Left colon (tissue), 1 donor: ENCODE measurements around the genes ARHGAP11A, GREM1, SLC12A6 and ACTC1.

- PRO-cap: no peak
Measured at GRCh38 chr15:32315501-32315932, 87.6 kb downstream of the GOLGA8K start.

- PRO-cap: unidirectional peak, minus-strand start at chr15:32615083; bidirectional peak, plus-strand start at chr15:32615528, minus-strand start at chr15:32615382; unidirectional peak, plus-strand start at chr15:32615528
Measured at GRCh38 chr15:32614735-32615968, at the start of gene ARHGAP11A. Gene ARHGAP11A, plus strand, starts transcription at chr15:32615504.

- PRO-cap: no peak
Measured at GRCh38 chr15:32717469-32718375, at the start of gene GREM1. Gene GREM1, plus strand, starts transcription at chr15:32718004.

DNA sequence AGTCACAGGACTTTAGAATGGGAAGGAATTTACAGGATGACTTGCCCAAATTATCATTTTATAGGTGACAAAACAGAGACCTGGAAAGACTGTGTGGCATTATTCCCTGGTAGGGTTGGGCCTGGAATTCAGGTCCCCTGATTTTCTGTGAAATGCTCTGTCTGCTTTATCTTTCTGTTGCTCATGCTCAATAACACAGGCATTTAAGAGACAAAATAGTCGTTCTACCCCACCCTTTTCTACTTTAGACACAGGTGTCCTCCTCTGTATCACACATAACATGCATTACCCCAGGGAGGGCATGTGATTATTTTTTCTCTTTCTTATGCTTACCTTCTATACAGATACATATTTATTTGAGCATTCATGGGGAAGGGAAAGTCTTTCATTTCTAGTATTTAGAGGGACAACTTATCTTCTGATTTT lies 82.8 kb downstream of the GREM1 start:
- PRO-cap: no peak

- PRO-cap: no peak
Measured at GRCh38 chr15:32838487-32839322, 120.9 kb downstream of the GREM1 start.

DNA sequence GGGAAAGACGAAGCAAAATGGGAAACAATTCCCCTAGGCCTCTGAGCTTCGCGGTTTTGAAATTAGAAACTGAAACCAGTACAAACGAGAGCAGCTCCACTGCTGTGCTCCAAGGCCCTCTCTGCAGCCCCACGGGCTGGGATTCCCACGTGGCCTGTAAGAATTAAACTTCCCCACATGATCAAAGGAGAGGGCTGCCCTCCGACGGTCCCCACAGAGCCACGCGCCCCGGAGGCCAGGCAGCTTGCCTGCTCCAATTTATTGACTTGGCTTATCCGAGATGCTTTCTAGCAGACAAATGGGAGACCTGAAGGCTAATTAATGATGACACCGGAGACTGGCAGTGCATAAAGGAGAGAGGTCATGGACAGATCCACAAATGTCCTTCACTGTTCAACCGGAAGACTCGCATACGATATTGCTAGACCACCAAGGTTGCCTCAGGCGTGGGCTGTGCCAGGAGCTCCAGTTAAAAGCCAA lies 144.1 kb downstream of the GREM1 start:
- PRO-cap: no peak

GRCh38 chr15:33128655-33129032 lies 65.9 kb downstream of the FMN1 start:
- PRO-cap: no peak

DNA sequence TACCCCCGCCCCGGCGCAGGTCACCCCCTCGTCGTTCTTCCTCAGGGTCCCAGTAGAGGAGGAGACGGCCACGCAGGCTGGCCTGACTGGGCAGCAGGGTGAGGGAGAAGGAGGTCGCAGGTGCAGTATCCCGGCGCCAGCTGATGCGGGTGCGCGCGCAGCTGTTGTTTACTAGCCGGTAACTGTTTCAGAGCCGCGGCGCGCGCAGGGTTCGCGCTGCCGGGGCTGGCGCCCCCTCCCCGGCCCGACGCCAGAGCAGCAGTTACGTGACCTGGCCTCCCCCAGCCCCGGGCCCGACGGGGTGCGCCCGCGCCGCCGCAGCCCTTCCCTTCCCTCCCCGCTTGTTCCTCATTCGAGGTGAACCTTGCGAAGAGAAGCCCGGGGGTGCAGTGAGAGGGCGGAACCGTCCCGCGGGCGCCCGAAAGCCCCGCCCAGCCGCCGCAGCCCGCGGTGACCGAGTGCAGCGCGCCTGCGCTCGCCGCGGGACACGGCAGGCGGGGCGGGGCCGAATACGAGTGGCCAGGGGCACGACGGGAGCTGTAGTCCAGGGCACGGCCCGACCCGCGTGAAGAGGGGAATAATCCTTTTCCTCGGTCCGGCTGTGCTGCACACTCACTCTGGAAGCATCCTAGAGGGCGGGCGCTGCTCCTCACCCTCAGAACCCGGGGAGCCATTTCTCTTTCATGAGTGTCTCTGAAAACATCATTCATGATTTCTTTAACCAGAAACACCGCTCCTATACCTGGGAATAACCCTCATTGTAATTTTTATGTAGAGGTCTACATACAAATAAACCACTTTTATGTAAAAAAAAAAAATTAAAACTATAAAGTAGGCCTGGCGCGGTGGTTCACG lies at the start of gene SLC12A6:
Gene SLC12A6 (minus strand): TSS at position 184 of the 855 bp plus-strand sequence.
- PRO-cap: bidirectional peak, plus-strand start at position 52 of the sequence, minus-strand start at position 51 of the sequence; bidirectional peak, plus-strand start at position 181 of the sequence, minus-strand start at position 142 of the sequence; bidirectional peak, plus-strand start at position 615 of the sequence, minus-strand start at position 343 of the sequence

DNA sequence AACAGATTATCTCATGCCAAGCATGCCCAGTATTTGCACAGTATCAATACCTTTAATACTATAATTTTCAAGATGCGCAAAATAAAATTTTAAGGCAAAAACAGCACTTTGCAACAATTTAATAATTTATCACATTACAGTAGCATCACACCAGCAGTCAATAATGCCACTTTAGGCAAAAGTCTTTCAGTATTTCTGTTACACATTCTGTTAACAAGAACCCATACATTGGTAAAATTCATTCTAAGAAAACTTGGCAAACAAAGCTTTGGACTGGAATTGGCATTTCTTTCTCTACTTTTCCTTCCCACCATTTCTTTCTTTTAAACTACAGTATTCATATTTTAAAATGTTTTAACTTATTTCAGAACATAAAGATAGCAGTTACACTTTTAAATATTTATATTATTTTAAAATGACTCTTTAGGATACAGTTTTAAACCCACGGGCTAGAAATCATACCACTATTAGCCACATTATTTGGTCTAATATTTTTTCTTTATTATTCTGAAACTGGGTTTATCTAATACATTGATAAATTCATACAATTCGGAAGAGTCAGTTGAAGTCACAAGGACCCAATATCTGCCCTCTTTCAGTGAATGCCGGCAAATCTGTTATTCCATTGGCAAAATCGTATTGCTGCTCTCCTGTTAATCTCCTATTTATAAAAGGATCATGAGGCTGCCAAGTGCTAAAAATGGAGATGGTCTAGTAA lies 58.1 kb downstream of the GOLGA8B start:
- PRO-cap: no peak

- PRO-cap: no peak
Measured at GRCh38 chr15:34657065-34658524, 74.1 kb upstream of the GOLGA8B start.

DNA sequence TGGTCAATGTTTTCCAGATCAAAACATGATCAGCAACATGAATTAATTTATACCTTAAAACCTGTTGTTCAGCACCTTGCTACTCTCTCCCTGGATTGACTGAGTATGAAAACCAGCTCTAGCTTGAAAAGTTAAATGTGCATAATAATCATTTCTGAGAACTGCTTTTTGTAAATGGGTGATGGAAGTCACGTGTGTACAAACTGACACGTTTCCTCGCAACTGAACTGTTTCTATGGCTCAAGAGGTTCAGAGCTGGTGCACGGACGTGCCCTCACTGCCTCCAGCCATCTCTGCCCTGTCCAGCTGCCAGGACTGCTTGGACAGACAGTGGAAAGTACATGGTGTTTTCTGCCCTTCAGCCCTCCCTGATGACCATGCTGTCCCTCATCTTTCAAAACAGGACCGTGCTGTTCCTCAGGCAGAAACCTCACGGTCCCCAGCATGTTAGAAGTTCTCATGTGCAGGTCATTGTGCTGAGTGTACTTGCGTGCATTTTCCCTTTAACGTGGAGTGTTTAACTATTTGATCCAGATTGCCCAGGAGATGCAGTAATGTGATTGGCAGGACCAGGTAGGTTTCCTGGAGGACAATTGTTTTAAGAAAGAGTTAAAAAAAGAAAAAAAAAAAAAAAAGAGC lies 38.7 kb downstream of the GJD2 start:
- PRO-cap: no peak

DNA sequence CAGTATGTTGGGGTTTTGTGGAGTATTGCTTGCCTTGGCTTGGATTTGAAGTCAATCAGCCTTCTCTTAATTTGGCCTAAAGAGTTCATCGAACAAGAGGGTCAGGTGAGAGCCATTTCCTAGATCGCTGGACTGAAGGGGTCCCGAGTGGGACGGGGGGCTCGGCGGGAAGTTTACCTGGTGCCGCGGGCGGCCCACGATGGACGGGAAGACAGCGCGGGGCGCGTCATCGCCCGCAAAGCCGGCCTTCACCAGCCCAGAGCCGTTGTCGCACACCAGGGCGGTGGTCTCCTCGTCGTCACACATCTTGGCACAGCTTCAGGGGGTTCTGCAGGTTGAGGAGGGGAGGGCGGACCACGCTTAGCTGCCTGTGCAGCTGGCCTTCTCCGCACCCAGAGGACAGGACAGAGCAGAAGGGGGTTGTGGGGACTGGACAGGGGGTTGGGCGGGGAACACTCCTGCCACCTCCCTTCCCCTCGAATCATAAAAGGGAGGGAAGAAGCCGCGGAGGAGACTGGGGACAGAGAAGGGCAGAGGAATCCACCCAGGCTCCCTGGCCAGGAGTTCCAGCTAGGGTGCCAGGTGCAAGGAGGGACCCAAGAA lies 745 bp downstream of the ACTC1 start:
- PRO-cap: no peak

DNA sequence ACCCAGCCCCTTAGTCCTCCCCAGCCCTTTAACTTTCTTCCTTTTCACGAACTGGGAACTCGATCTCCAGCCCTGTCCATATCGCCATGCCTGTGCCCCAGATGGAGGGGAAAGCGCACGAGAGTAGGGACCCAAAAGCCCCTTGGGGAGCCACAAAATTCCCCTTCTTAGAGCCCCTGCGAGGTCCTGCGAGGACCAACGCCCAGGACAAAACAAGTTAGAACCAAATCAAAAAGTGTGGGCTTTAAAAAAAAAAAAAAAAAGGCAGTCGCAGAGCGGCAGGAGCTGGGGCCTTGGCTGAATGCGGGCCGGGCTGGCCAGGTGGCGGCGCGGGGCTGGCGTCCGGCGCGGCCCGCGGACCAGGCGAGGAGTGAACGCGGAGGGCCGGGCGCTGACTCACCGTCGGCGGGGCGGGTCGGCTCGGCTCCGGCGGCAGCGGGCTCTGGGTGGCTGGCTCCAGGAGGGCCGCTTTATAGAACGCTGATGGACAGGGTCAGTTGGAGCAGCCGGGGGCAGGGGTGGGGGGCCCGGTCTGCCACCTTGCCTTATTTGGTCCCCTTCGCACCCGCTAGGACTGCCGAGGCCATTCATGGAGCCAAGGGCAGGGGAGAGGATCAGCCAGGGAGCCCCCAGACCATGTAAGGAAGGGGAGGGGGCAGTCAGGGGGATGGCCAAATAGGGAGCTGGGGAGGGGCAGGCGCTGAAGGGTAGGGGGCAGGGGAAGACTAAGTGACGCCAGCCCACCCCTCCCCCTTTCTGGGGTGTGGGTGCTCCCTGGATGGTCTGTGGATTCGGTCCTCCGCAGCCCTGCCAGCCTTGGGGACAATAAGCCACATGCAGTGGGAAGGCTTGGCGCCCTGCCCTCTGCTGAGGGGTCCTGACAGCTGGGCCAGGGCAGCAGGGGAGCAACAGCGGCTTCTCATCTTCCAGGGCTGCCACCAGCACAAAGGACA lies at the start of gene ACTC1:
Gene ACTC1 (minus strand): TSS at position 444 of the 953 bp plus-strand sequence.
- PRO-cap: no peak

DNA sequence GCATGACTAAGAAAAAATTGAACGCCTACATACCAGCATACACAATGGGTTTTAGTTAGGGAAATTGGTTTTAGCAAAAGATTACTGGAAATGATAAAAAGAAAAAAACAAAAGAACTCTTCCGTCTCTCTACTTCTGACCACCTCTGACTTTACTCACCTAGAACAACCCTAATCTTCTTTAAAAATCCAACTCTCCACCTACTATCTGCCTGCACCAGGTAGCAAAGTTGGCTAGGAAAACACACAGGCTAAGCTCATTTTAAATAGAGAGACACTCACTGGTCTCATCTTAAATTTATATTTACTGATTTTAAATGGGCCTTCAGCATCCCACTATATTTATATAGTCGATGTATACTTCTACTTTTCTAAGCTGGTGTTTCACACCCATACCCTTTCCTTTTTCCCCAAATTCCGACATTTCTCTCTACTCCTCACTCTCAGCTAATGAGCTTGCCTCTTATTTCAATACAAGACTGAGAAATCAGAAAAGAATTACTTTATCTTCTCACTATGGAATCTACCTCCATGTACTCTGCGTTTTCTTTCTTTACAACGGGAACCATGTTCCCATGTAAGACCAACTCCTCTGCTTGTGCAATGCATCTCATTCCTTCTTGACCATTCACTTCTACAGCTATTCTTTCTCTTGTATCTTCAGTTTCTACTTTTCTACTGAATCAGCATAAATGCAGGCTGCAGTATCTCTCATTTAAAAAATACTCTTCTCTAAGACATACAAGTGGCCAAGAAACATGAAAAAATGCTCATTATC lies 73.8 kb upstream of the NANOGP8 start:
- PRO-cap: no peak

DNA sequence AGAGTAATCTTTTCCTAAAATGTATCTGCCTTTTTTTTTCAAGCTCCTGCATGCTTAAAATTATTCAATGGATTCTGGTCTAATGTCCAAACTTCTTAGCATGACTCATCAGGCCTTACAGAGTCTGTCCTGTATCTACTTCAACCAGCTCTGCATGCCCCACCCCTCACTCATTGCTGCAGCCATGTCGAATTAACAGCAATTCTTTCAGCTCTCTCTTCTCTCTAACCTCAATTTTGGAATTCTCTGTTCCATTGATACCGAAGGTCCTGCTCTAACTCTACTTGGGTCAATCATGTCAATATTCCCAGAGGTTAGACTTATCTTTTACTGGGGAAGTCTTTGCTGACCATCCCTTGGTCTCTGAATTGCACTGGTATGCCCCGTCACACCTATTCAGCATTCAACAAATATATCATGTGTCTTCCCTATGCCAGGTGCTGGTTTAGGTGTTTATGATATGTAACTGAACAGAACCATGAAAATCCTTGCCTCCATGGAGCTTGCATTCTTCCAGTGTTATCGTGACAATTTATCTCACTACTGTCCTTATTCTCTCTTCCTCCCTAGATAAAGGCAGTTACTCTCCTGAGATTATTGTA lies 88.5 kb upstream of the NANOGP8 start:
- PRO-cap: no peak

GRCh38 chr15:35312160-35312667 lies 227.1 kb upstream of the NANOGP8 start:
- PRO-cap: no peak

DNA sequence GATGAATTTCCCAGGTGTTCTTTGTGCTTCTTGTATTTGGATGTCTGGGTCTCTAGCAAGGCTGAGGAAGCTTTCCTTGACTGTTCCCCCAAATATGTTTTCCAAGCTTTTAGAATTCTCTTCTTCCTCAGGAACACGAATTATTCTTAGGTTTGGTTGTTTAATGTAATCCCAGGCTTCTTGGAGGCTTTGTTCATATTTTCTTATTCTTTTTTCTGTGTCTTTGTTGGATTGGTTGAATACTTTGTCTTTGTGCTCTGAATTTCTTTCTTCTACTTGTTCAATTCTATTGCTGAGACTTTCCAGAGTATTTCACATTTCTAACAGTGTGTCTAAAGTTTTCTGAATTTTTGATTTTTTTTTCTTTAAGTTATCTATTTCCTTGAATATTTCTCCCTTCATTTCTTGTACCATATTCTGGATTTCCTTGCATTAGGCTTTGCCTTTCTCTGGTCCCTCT lies 188.1 kb downstream of the DPH6 start:
- PRO-cap: no peak

- PRO-cap: no peak
Measured at GRCh38 chr15:35389714-35390217, 156.2 kb downstream of the DPH6 start.

DNA sequence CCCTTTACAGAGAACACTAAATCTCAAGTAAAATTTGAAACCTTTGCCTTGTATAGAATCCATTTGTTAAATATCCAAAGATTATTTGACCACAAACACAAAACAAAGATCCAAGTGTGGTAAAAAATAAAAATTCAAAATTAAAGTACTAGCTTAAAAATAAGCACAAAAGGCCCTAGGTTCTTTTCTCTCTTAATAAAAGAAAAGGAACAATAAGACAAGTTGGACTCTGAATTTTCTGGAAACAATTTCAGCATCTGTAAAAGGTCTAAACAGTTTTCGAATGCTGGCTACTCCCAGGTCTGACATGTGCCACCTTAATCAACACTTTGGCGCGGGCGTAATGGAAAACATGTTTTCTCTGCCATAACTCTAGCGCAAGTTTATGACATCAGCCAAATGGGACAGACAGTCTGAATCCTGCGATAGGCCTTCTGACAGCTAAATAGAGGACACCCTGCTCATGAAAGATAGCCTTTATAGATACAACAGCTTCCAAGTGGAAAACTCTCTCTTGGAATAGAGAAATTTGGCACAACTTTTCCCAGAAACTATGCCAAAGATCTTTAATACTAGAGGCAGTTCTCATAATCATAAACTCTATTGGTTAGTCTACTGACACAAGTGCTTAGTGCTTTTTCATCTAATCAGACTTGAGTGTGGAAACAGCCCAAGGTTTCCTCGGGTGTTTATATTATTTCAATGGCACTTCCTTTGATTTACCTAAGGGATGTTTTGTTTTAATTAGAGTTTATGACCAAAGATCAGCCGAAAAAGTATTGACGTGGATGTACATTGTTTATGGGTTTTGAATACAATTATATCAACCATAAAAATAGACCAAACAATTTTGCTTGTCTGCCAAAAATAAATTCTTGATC lies 120.0 kb upstream of the DPH6 start:
- PRO-cap: no peak

DNA sequence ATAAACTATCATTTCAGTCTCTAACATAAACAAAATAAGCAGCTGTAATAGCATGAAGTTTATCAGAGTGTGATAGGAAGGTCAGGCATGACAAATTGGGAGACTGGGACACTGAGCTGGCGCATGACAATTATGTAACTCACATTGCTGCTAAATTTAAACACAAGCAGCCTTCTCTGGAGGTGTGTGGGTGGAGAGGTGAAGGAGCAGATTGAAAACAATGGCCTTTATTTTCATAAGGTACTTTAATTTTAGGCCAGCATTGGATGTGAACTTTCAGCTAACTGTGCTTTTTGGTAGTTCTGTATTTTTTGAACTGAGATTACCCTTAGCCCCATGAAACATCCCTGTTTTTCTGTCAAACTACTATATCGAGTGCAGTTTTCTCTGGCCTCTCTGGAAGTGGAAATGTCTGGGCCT lies 159.9 kb upstream of the DPH6 start:
- PRO-cap: no peak